Neural crest cell (in vitro differentiated cells): Measurements from ENCODE around the gene MYL11.

DNA sequence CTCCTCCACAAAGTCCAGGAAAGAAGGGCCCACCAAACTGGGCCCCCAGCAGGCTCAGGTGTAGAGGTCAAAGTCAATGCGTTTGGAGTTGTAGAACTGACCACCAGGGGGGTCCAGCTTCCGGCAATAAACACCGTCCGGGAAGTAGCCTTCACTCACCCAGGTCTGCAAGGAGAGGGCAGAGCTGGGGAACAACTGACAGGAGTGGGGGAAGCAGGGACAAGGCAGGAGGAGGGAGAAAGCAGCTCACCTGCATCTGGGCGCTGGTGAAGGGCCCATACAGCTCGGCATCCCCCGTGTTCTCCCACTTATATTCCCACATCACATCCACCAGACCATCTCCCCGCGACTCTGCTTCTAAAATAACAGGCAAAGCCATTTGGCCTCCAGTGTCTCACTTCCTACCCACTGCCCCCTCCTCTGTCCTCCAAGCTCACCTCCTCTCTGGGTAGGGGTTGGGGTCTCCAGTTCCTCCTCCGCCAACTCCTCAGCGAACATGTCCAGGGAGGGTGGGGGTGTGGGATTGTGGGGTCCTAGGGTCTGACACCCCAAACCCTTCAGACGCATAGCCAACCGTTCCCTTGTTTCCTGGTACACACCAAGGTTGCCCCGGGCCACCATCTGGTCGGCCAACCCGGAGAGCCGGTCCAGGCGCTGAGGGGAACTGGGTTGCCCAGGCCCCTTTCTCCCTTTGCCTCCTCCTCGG, 2.0 kb downstream of the CD2BP2 start:
- PRO-cap, result no peak

GRCh38 chr16:30374411-30374880, at the start of gene MYL11:
MYL11 (plus strand) TSS chr16:30374802.
- PRO-cap, result no peak

GRCh38 chr16:30395665-30395848, 337 bp downstream of the ZNF48 start:
- PRO-cap, result bidirectional peak, plus-strand start at chr16:30395809, minus-strand start at chr16:30395710

DNA sequence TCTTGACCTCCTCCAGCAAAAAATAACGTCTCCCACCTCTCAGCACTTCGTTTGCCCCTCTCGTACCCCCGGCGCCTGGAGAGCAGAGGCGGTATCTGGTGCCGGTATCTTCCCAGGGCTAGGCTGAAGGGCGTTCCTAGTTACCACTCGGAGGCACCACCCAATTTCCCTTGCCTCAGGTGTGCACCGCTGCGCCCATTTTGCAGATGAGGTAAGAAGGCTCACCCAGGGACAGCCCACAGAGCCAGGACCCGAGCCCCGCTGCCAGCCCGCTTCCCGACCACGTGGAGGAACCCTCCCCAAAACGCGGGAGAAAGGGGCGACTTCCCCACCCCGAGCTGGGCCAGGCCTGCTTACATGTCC, 326 bp downstream of the DCTPP1 start:
- PRO-cap, result no peak

GRCh38 chr16:30521669-30522287, 4.6 kb downstream of the ZNF768 start:
- PRO-cap, result no peak

DNA sequence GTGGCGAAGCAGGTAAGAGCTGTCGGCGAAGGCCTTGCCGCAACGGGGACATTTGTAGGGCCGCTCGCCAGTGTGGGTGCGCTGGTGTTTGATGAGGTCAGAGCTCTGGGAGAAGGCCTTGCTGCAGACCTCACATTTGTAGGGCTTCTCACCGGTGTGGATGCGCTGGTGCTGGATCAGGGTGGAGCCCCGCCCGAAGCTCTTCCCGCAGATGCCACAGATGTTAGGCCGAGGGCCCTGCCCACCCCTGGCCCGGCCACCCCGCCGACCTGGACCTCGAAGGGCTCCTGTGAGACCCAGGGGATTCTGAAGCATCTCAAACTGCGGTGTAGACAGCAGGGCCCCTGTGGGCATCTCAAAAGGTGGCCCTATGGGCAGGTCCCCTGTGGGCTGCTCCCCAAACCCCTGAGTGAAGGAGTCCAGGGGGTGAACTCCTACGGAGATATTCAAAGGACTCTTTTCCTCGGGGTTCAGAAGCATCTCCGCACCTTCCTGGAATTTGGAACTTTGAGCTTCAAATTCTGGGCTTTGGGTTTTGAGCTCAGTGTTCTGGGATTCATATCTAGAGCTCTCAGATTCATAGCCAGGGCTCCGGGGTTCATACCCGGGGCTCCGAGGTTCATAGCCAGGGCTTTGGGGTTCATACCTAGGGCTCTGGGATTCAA, 1.1 kb downstream of the ZNF768 start:
- PRO-cap, result no peak

GRCh38 chr16:30555918-30556638, 2.1 kb downstream of the ZNF764 start:
- PRO-cap, result no peak

GRCh38 chr16:30570280-30570596, 1.3 kb downstream of the ZNF688 start:
- PRO-cap, result no peak

- PRO-cap, result no peak
Observed at GRCh38 chr16:30603573-30604849, 6.2 kb downstream of the ZNF689 start.

GRCh38 chr16:30649599-30650073, 1.1 kb upstream of the PRR14 start:
- PRO-cap, result no peak

DNA sequence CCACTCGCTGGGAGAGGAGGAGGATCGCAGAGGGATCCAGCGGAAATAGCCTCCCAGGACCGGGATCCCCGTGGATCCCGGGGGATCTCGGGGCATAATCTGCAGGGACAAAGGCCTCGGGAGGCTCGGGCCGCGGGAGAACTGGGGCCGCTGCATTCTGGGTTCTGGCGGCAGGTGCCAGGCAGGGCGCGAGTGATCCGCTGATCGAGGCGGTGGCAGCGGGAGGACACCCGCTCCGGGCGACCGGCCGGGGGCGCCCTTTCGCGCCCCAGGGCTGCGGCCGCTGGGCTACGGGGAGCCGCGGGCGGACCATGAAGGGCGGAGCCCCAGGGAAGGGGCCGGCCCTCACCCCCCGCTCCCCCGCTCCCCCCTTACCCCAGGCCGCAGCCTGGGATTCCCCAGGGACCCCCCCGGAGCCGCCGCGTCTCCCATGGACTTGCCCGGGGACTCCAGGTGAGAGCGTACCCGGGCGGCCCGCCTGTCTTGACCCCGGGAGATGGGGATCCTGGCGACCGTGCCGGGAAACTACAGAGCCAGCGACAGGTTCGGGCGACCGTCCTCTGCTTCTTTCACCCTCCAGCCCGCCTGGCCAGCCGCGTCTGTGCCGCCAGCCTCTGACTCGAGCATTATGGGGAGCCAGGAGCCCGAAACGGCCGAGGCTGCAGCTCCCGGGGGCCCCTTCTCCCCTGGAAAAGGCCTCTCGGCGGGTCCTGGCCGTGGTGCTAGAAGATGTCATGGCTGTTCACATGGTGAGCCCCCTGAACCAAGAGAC, 642 bp downstream of the PRR14 start:
- PRO-cap, result bidirectional peak, plus-strand start at position 155 of the sequence, minus-strand start at position 194 of the sequence; bidirectional peak, plus-strand start at position 286 of the sequence, minus-strand start at position 313 of the sequence; unidirectional peak, minus-strand start at position 507 of the sequence; unidirectional peak, minus-strand start at position 603 of the sequence

GRCh38 chr16:30663976-30665193, 6.2 kb downstream of the FBRS start:
- PRO-cap, result no peak

DNA sequence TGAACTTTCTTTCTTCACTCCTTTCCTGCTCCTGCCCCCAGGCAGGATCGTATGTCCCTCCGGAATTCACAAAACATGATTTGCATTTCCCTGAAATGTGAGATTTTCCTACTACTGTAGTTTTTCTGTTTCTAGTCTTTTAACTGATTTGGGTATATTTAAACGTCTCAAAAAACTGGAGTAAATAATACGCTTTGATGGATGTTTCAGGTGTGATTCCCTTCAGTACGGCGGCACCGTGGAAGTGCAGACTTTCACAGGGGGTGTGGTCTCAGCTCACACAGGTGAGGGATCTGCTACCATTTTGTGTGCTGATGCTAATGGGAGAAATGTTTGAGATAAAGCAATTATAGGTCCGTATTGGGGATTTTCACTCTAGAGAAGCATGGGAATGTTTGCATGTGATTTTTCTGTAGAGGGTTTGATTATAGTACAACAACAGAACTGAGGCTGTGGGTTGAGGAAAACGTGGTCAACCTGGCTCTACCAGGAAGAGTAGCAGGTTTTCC, 781 bp downstream of the SRCAP start:
- PRO-cap, result no peak

- PRO-cap, result no peak
Observed at GRCh38 chr16:30728956-30729780, 11.3 kb upstream of the TMEM265 start.

DNA sequence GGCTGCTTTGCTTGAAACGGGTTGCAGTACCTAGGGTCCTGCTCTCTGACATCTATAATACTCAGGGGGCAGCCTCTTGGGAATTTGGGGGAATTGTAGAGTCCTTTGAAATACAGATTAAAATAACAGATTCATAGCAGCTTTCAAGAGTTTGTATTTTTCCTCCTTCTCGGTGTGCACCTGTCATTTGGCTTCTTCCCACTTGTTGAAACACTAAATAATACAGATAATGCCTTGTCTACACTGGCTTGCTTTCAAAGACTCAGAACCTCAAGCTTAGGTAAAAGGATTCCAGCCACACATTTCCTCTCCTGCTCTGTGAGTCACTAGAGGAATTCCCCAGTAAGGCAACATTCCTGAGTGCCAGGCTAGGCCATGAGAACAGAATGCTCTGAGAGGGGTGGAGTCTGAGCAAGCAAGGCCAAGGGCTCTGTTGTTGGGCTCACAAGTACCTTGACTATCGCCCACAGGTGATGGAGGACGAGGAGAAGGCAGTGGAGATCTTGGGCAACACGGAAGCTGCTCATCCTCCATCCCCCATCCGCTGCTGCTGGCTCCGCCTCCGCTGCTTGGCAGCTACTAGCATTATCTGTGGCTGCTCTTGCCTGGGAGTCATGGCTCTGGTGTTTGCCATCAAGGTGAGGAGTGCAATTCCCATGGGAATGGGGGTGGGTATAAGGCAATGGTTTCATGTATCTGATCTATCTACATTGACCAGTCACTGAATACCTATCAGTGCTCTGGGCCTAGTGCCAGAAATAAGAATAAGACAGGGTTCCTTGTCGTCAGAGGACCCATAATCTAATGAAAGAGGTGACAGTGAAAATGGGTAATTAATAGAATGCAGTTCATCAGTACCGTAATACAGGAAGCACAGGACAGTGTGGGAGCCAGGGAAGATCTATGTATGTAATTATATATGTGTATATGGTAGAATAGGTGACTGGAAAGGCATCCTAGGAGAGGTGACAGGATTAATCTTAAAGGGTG, 1.1 kb downstream of the TMEM265 start:
- PRO-cap, result no peak

GRCh38 chr16:30743757-30744015, 3.2 kb downstream of the TMEM265 start:
- PRO-cap, result no peak

DNA sequence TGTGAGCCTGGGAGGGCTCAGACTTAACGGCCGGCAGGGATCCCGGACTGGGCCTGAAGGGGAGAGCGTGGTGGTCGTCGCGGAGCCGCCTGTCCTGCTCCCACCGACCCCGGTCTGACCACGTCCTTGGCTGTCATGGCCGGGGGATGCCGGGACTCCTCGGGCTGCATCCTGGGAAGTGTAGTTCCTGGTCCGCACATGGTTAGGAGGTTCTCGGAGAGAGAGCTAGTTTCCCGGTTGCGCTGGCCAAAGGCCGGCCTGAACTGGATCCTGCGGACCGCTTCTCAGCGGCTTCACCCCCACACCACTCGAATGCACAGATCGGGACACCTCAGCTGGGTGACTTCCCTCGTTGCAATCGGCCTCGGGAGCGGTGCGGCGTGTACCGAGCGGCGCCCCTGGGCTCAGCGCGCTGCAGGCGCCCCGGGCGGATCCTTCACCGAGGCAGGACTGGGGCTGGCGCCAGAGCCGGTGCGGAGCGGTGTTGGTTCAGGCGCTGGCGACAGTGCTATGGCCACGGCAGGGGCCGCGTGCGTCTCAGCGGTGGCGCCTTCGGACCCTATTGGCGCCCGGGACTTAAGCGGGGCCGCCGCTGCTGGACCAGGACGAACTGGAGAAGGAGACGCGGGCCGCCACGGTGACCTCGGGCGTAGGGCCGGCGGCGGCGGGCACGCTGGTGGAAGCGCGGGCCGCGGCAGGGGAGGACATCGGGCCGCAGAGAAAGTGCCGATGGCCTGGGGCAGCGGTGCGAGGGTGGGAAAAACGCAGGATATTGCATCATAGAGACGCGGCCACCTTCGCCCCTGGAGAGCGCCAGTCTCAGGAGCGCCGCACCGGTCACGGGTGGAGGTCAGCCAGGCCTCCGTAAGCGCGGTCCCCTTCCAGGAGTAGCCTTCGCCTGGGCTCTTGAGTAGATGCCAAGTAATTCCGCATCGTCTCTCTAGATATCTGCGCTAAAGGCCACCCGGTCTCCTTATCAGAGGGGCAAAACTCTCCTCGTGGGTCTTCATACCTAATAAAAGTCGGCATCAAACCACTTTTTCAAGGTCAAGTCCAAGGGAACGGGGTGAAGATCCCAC, 11.4 kb downstream of the ZNF629 start:
- PRO-cap, result bidirectional peak, plus-strand start at position 228 of the sequence, minus-strand start at position 119 of the sequence; bidirectional peak, plus-strand start at position 465 of the sequence, minus-strand start at position 512 of the sequence; bidirectional peak, plus-strand start at position 816 of the sequence, minus-strand start at position 725 of the sequence

- PRO-cap, result no peak
Observed at GRCh38 chr16:30782510-30783000, 4.5 kb downstream of the ZNF629 start.

GRCh38 chr16:30874462-30875129, 19.3 kb downstream of the BCL7C start:
- PRO-cap, result bidirectional peak, plus-strand start at chr16:30875067, minus-strand start at chr16:30874848

DNA sequence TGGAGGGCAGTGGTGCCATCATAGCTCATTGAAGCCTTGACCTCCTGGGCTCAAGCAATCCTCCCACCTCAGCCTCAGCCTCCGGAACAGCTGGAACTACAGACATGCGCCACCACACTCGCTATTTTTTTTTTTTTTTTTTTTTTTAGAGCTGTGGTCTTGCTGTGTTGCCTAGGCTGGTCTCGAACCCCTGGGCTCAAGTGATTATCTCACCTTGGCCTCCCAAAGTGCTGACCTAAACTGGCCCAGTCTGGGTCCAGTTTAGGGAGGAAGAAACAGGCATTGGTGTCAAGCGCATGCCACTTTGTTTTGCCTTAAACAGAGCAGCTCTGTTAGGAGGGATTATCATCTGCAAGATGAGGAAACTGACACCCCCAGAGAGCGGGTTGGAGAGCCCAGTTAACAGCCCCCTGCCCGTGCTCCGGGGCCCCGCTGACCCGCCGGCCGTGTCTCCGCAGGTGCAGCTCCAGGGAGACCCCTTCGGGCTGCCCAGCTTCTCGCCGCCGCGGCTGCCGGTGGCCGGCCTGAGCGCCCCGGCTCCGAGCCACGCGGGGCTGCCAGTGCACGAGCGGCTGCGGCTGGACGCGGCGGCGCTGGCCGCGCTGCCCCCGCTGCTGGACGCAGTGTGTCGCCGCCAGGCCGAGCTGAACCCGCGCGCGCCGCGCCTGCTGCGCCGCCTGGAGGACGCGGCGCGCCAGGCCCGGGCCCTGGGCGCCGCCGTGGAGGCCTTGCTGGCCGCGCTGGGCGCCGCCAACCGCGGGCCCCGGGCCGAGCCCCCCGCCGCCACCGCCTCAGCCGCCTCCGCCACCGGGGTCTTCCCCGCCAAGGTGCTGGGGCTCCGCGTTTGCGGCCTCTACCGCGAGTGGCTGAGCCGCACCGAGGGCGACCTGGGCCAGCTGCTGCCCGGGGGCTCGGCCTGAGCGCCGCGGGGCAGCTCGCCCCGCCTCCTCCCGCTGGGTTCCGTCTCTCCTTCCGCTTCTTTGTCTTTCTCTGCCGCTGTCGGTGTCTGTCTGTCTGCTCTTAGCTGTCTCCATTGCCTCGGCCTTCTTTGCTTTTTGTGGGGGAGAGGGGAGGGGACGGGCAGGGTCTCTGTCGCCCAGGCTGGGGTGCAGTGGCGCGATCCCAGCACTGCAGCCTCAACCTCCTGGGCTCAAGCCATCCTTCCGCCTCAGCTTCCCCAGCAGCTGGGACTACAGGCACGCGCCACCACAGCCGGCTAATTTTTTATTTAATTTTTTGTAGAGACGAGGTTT, 5.6 kb downstream of the CTF1 start:
- PRO-cap, result bidirectional peak, plus-strand start at position 983 of the sequence, minus-strand start at position 864 of the sequence; unidirectional peak, minus-strand start at position 1,186 of the sequence